Skin of body (tissue), 2 donors: Measurements from ENCODE around the gene CEP70.

- RAMPAGE, long total RNA, result no peak
These were observed 2.3 kb downstream of the PPP2R3A start for GRCh38 chr3:135967851-135968254.

GRCh38 chr3:136022488-136023131 is 57.1 kb downstream of the PPP2R3A start:
- RAMPAGE, long total RNA, result no peak

DNA sequence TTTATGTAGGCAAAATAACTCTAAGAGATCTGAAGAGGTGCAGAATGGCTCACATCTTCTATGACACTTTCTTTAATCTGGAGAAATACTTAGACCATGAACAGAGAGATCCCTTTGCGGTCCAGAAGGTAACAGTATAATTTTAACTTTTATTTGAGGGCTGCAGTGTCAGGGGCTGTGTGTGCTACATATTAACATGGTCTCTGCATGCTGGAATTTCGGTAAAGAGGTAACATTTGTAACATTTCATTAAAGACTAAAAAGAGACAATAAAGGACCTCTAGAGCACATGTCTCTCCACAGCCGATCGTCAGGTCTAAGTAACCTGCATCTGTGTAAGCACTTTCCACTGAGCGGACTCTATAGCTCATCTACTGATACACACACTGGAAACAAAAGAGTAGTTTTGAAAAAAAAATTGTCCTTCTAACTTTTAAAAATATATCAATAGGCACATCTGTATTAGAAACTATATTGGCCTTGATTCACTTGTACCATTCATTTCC is 92.8 kb downstream of the MSL2 start:
- RAMPAGE, long total RNA, result no peak

- RAMPAGE, long total RNA, result no peak
These were observed 751 bp upstream of the MSL2 start for GRCh38 chr3:136196685-136197487.

DNA sequence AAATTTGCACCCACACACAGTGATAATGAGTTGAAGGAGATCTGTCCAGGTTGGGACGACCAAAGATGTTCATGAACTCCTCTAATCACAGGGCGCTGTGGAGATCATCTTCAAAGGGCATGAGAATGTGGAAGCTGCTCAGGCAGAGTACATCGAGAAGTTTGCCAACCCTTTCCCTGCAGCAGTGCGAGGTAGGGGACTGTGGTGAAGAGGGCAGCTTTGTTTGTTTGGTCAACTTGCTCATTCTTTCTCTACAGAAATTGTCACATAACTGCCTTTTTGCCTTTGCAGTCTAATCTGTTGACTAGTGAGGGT is 78.5 kb downstream of the PCCB start:
- RAMPAGE, long total RNA, result no peak

GRCh38 chr3:136930171-136931131 is 27.3 kb upstream of the IL20RB start:
- RAMPAGE, long total RNA, result no peak

DNA sequence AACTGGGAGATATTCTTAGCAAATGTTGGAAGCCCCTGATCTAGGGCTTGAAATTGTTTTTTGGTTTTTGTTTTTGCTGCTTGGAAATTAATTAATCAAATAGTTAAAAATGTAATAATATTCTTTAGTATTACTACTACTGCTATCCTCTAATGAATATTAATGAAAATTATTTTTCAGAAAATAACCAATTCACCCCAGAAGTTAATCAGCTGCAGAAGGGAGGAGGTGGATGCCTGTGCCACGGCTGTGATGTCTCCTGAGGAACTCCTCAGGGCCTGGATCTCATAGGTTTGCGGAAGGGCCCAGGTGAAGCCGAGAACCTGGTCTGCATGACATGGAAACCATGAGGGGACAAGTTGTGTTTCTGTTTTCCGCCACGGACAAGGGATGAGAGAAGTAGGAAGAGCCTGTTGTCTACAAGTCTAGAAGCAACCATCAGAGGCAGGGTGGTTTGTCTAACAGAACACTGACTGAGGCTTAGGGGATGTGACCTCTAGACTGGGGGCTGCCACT is 52.2 kb downstream of the IL20RB start:
- RAMPAGE, long total RNA, result no peak

GRCh38 chr3:138351863-138352269 is 3.5 kb downstream of the MRAS start:
- RAMPAGE, long total RNA, result no peak

DNA sequence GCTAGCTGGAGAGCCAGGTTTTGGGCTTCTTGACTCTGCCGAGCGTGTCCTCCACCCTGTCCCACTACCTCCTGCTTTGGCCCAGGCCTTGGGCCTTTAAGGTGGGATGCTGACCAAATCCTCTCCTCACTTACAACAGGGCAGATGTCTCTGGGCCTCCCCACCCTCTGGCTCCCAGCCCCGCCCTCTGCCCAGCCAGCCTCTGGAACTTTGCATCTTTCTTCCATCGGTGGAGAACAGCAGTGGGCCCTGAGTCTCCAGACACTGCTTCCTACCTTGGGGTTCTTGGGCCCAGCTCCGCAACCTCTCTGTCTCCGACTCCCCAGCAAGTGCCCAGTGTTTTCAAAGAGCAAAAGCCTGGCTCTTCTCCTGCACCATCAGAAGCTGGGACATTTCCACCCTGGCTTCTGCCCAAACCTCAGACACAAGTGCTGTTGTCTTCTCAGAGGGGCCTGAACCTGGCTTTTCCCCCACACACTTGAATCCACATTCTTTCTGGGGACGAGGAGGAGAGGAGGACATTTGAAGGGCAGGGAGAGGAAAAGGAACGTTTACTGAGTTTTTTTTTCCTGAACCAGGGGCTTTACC is 33.1 kb downstream of the MRAS start:
- RAMPAGE, long total RNA, result no peak

DNA sequence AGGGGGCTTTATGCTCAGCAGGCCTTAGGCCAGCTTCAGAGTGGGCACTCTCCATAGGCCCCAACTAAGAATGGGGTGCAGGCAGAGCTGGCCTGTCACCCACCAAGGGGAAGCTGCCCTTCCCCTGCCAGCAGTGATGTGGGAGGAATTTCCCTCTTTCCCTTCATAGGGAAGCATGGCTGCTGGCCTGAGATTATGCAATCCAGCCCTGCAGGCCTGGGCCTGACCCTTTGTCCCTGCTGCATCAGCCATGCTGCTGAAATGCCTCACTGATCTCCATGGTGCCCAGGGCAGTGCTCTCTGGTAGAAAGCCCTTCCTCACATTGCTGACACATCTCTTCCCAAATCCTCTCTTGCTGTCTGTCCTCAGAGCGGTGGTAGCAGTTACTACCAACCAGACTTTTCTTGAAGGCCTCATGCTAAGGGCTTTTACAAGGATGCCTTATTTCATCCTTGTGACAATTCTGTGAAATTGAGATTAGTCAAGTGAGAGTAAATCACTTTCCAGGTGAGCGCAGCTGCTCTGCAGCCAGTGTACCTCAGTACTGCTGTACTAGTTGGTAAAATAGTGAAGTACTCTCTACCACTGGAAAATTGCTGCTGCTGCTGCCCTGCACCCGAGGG is 33.7 kb downstream of the MRAS start:
- RAMPAGE, long total RNA, result no peak

- RAMPAGE, long total RNA, result no peak
These were observed at the start of gene CEP70 for GRCh38 chr3:138593570-138594615. Gene CEP70, minus strand, starts transcription at chr3:138594260.

DNA sequence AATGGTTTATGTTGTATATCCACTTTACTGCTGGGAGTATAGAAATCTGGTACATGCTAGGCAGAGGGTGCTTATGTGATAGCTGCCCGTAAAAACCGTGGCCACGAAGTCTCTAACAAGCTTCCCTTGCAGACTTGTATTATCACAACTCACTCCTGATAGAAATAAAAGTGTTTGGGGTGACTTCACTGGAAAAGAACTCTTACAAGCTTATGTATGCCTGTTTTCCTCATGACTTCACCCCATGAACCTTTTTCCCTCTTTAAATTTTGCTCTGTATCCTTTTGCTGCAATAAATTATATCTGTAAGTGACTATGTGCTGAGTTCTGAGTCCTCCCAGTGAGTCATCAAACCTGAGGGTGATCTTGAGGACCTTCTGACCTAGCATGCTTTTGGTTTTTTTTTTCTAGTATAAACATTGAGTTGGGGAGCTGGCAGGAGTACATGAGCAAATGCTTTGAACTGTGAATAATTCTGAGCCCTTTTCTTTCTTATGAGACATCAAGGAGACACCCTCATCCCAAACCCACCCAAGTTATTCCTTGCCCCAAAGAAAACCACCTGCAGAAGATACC is 85.7 kb downstream of the FAIM start:
- RAMPAGE, long total RNA, result no peak

DNA sequence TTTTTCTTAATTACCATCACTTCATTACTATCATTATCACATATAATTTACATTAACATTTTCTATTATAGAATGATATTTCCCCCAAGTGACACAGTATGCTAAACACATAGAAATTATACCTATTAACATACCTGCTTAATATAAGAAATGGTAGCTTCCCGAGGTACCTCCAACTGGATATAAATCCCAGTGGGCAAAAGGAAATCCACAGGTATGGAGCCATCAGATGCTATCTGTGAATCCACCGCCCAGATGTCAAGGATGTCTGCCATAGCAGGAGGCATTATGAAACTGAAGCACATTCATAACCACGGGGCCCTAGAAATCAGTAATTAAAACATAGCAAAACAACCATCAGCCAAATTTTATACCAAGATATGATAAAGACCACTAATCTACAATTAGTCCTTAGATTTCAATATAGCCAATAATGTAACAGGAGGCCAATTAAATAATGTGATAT is 75.7 kb downstream of the PIK3CB start:
- RAMPAGE, long total RNA, result no peak

GRCh38 chr3:138862247-138862959 is 27.7 kb upstream of the PIK3CB start:
- RAMPAGE, long total RNA, result no peak

DNA sequence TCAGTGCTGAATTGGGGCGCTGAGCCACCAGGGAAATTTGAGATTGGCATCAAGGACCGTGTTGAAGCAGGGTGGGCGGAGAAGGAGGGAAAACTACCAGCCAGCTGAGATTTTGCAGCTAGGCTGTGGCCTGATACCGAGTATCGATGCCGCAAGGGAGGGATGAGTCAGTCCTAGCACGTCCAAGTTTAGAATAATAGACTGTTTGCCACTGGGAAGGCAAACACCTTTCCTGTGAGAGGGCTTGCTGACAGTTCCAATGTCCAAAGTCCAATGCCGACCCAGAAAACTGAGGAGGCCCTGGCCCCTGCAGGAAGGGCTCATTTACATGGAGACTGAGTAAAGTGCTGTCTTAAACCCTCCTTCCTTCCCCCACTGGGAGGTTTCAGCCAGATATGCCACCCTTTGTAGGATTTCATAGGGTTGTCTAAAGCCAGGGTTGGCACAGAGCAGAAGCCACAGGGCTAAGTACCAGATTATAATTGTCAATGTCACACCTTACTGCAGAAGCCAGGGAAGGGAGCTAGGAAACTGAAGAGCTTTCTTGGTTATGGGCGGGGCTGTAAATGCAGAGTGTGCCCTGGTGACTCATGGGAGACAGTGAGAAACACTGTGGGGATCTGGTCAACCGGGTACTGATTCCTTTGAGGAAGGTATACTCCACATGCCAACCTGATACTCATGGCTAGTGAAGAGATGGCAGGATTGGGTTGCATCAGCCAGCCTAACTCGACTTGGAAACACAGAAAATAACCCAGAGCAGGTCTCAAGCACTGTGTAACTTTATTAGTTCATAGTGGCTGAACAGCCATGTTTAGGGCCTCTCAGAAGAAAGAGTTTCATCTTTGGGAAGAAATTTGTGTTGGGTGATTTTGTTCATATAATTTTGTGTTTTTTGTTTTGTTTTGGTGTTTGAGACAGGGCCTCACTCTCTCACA is 28.5 kb upstream of the PIK3CB start:
- RAMPAGE, long total RNA, result no peak

- RAMPAGE, long total RNA, result no peak
These were observed 3.2 kb downstream of the FOXL2 start for GRCh38 chr3:138943588-138944236.

DNA sequence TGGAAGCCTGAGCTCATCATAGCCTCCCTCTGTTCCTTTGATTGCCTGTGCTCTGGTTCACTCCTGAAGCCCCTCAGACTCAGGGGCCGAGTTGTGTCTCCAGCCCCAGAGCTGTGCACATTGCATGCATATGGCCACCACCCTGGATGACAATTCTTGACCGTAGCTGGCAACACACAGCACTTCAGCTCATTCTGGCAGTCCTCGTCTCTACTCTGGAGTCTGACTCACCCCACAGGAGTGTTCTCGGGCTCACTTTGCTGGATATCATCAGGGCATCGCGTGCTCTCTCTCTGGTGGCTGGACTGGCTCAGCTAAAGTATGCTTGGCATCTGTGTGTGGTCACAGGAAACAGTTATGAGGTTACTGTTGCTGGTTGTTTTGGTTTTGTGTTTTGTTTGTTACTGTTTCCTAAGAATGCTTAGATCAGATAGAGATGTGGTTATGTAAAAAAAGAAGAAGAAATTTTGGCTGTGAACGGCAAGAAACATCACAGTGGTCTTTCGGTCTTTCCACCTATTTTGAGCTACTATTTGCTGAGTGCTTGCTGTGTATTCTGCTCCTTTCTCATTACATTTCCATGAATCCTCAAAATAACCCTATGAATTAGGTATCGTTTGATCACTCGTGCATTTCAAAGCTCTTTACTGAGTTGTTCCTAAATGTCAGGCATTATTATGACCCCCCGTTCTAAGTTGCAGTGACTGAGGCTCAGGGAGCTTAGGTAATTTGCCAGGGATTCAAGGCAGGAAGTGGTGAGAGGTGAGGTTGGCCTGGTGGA is 41.5 kb upstream of the MRPS22 start:
- RAMPAGE, long total RNA, result no peak

- RAMPAGE, long total RNA, result no peak
These were observed 15.1 kb downstream of the MRPS22 start for GRCh38 chr3:139358723-139359460.

DNA sequence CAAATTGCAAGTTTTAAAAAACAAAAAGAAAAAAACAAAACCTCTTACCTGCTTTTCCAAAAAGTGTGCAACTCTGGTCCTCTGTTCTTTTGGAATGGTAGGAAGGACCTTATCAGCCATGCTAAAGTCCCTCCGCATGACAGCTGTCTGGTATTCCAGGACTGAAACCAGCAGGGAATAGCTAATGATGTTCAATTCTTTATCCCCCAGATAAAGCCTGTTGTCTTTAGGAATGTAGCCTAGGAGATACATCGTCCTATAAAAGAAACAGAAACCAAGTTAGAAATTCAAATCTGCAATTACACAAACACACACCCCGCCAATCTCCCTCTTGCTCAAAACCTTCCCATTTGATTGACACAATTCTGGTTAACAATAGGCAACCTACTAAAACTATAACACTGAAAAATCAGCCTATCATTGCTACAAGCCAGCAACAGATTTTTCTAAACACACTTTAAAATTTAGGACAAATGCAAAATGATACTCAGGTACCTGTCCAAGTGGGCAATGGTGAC is 22.8 kb downstream of the MRPS22 start:
- RAMPAGE, long total RNA, result no peak

DNA sequence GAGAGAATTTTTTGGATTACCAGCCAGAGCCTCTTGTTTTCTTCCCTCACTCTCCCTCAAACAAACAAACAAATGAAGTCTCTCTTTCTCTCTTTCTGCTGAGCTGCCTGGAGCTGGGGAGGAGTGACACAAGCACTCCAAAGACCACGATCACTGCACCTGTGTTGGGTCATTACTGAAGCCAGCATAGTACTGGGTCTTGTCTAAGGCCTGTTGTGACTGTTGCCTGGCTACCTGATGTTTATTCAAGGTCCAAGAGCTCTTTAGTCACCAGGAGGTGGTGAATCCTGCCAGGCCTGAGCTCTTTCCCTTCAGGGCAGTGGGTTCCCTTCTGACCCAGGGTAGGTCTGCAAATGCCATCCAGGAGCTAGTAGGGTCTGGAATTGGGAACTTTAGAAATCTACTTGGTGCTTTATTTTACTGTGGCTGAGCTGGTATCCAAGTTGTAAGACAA is 15.0 kb upstream of the RBP2 start:
- RAMPAGE, long total RNA, result no peak